ENCODE measurements around the gene ELF5.

DNA sequence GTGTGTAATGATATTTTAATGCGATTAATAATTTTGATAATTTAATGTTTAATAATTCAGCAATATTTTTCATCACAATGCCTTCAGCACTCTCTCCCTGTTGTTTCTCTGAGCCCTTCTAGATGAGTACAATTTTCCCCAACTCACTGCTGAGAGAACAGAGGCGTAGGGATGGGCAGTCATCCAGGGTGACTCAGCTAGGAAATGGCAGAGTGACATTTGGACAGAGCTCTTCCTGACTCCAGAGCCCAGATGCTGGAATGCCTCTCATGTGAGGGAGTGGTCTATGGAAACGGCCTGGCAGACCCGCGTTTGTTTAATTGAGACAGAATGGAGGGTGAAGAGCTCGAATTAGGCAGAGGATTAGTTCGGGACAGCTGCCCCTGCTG, 7.4 kb upstream of the LMO2 start:
- PRO-cap, result no peak

- PRO-cap, result no peak
Observed at GRCh38 chr11:33941461-33942147, 49.7 kb upstream of the LMO2 start.

- PRO-cap, result no peak
Observed at GRCh38 chr11:34067767-34068471, 16.4 kb downstream of the CAPRIN1 start.

- PRO-cap, result no peak
Observed at GRCh38 chr11:34105792-34106736, 635 bp downstream of the NAT10 start.

DNA sequence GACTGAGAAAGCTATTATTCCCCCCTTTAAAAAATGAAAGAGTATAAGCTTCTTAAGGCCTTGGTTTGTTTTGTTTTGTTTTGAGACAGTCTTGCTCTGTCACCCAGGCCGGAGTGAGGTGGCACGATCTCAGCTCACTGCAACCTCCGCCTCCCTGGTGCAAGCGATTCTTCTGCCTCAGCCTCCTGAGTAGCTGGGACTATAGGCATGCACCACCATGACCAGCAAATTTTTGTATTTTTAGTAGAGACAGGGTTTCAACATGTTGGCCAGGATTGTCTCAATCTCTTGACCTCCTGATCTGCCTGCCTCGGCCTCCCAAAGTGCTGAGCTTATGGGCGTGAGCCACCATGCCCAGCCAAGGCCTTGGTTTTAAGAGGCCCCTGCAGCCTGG, 75.4 kb downstream of the NAT10 start:
- PRO-cap, result no peak

- PRO-cap, result no peak
Observed at GRCh38 chr11:34192777-34193554, 87.5 kb downstream of the NAT10 start.

DNA sequence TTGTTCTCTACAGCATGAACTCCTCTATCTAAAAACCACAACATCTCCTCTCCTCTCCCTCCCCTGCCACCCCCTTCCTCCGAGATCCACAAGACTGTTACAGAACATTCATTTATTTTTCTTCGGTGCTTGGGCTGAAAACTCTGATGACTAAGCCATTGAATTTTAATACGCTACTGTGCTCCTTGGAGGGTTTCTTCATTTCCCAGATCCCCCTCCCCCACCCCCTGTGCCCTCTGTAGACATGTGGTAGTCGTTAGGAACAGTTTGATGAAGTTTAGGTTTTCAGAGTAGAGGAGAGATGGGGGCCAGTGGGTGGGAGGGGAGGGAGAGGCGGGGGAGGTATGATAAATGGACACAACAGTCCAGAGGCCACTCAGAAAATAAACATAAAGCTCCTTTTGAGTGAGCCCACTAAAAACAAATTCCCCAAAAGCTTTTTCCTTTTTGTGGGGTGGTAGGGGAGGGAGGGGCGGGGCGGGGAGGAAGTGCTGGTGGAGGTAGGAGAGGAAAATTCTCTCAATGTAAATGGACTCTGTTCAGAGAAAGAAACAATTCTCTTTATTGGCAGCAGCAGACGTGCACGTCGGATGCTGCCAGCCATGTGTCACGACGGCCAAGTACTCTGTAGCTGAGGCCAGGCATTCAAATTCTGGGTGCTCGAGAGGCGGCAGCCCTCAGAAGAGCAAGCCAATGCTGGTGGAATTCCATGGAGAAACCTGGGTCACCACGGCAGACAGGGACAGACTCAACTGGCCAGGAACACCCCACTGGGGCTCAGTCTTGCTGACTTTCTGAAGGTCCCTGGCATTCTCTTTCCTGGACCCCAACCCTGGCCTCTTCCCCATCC, 91.0 kb downstream of the ABTB2 start:
- PRO-cap, result no peak

- PRO-cap, result no peak
Observed at GRCh38 chr11:34346533-34347179, 11.2 kb downstream of the ABTB2 start.

- PRO-cap, result no peak
Observed at GRCh38 chr11:34439736-34440400, 1.1 kb downstream of the CAT start.

GRCh38 chr11:34513490-34514331, at the start of gene ELF5:
ELF5 (minus strand) TSS chr11:34513794.
- PRO-cap, result no peak

GRCh38 chr11:34621819-34622675, 1.2 kb downstream of the EHF start:
- PRO-cap, result no peak

GRCh38 chr11:34641061-34641388, 20.1 kb downstream of the EHF start:
- PRO-cap, result no peak

DNA sequence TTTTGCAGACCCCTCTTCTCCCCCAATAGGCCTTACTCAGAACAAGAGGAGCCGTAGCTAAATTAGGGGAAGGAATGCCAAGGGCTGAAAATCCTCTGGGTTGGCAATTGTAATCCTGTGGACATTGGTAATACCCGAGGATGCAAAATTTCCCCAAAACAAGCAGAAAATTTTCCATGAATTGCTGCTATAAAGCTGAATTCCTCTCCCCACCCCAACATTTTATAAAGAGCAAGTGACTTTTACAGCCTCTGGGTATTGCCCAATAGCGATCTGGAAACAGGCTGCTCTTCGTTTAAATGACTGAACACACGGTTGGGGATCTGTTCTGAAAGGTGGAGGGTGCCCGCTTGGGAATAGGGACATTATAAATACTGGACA, 20.5 kb downstream of the EHF start:
- PRO-cap, result no peak

GRCh38 chr11:34692077-34692940, 71.4 kb downstream of the EHF start:
- PRO-cap, result no peak

DNA sequence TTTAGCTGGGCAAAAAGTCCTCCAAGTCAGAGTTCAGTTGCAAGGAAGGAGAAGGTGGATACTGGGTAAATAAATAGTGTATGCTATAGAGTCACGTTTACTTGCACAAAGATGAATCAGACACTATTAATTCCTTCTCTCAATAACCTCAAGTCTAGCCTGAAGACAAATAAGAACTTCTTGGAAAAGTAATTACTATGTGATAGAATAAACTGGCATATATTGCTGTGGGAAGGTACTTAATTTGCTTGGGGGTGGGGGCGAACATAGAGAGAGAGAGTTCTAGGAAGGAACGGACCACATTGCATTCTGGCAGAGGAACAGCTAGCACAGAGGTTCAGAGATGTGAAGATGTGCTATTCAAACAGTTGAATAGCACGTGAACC, 136.3 kb downstream of the EHF start:
- PRO-cap, result no peak

DNA sequence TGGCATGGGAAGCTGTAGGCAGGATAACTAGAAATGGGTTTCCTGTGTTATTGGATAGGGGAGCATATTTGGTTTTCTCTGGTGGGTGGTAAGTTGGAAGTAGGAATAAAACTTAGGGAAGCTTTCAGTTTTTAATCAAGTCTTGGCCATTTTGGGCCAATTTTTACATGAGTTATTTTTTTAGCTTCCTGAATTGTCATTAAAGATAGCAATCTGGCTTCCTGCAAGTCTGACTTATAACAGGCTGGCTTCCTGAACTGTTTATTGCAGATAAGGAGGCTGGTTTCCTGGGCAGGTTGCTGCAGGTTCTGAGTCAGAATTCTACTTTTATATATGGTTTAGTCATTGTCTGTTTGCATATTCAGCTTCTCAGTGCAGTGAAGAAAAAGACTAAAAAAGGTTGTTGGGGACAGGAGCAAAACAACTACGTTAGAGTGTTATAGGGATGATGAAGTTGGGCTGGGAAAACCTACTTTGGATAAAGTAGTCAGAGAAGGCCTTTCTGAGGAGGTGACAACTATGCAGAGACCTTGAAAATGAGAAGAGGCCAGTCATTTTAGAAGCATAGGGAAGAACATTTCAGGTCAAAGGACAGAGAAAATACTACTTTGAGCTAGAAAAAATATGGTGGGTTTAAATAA, 106.5 kb downstream of the APIP start:
- PRO-cap, result no peak

- PRO-cap, result no peak
Observed at GRCh38 chr11:34977680-34978049, 61.2 kb downstream of the PDHX start.

DNA sequence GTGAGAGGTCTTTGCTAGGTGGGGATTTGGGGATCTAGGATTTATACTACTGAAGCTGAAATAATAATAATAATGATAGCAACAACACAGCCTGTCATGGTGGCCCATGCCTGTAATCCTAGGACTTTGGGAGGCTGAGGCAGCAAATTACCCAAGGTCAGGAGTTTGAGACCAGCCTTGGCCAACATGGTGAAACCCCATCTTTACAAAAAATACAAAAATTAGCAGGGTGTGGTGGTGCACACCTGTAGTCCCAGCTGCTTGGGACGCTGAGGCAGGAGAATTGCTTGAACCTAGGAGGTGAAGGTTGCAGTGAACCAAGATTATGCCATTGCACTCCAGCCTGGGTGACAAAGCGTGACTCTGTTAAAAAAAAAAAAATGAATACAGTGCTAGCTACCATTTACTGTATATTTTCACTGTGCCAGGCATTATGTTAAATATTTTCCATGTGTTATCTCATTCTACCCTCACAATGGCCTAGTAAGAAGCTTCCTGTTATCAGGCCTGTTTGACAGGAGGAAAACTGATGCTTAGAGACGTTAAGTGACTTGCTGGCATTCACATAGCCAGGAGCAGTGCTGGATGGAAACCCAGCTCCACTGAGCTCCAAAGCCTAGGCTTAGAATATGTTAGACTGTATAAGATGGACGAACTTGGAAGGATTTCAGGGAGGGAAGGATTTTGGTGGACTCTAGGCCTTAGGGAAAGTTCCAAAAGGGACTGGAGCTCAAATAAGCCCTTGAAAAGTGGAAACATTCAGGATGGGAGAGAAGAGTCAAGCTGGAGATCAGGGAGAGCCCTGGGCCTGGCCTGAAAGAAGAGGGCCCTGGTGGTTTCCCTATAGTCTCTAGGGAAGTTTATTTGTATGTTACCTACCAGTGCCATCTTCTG, 1.9 kb downstream of the CD44 start:
- PRO-cap, result no peak

GRCh38 chr11:35162624-35163198, 23.7 kb downstream of the CD44 start:
- PRO-cap, result no peak

- PRO-cap, result no peak
Observed at GRCh38 chr11:35166559-35167309, 27.8 kb downstream of the CD44 start.